SK-N-MC (cell line): ENCODE measurements around the genes SAR1B and CAMLG.

GRCh38 chr5:134053647-134054133 lies 48.9 kb upstream of the VDAC1 start:
- RRBS, result no CpG with 5 or more reads among the region's 4 CpGs

DNA sequence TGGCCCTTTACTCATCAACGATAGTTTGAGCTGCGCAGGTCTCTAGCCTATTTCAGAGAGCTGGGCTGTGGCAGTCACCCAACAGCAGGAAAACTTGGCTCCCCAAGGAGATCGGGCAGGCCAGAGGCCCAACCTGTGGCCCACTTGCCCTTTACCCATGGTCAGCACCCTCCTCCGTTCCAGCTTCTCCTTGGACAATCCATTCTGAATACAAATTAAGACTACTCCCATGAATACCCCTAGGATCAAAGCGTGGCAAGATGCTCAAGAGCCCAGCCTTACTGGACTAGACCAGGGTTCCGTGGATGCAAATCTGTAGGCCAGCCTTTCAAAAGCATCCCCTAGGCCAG lies 25.2 kb downstream of the TCF7 start:
- RRBS, result no CpG with 5 or more reads among the region's 6 CpGs

- RRBS, result no CpG with 5 or more reads among the region's 4 CpGs
Observed at GRCh38 chr5:134143696-134144550, 29.4 kb downstream of the TCF7 start.

GRCh38 chr5:134148454-134148928 lies 28.3 kb downstream of the SKP1 start:
- RRBS, result no CpG with 5 or more reads among the region's 7 CpGs

DNA sequence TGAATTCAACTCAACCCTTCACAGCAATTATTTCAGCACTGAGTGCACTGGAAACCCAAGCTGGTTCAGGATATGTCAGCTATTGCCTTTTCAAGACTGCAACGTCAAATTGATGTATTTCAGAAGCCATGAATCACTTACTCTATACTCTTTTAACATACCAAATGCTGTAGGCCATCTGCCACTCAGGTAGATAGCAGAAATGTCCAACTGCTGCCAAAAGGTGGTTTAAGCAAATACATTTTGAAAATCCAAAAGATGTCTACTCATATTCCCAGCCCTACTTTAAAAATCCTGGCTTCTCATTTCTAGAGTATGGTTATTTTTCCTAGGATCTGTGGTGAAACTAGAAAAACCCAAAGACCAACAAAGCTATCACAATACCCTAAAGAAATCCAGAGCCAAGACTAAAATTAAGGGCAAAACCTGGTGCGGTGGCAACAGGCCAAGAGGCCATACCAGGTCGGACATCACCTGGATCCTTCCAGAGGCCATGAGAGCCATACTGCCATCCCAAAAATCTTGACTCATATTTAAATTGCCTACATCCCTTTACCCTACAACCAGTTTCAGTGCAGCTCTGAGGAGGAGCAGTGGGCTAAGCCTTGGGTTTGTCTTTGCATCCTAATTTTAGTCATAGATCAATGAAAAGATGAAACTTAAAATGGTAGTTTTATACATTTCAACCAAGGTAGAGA lies 14.4 kb upstream of the SKP1 start:
- RRBS, result no CpG with 5 or more reads among the region's 3 CpGs

- RRBS, result no CpG with 5 or more reads among the region's 9 CpGs
Observed at GRCh38 chr5:134244952-134245641, 19.2 kb upstream of the PPP2CA start.

GRCh38 chr5:134415738-134416335 lies 4.2 kb upstream of the CDKN2AIPNL start:
- RRBS, result no CpG with 5 or more reads among the region's 9 CpGs

- RRBS, result no CpG with 5 or more reads among the region's 9 CpGs
Observed at GRCh38 chr5:134427544-134428141, 16.0 kb upstream of the CDKN2AIPNL start.

- RRBS, result no CpG with 5 or more reads among the region's 5 CpGs
Observed at GRCh38 chr5:134523904-134524109, 1.7 kb upstream of the JADE2 start.

- RRBS, result no CpG with 5 or more reads among the region's 10 CpGs
Observed at GRCh38 chr5:134569409-134569763, 43.9 kb downstream of the JADE2 start.

DNA sequence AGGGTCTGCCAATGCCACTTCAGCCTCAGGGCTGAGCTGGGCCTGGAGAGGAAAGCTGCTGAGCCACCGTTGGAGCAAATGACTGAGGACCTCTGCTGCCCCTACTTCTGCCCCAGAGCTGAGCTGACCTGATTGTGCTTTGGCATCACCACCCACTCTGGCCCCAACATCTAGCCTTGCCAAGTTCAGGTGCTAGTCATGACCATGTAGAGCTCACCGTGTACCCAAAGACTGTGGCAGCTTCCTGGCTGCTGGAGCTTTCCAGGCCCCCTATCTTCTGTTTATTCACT lies 49.0 kb downstream of the JADE2 start:
- RRBS, result no CpG with 5 or more reads among the region's 2 CpGs

GRCh38 chr5:134632308-134633189 lies at the start of gene SAR1B:
SAR1B (minus strand) TSS chr5:134632828.
- RRBS, result under 1% methylated on average over 5 of the region's 51 CpGs

- RRBS, result under 1% methylated on average over 26 of the region's 62 CpGs
Observed at GRCh38 chr5:134738152-134738927, at the start of gene CAMLG. CAMLG (plus strand) TSS chr5:134738548.

GRCh38 chr5:135029092-135030137 lies 4.6 kb downstream of the PITX1 start:
- RRBS, result 79% methylated on average over 5 of the region's 50 CpGs

DNA sequence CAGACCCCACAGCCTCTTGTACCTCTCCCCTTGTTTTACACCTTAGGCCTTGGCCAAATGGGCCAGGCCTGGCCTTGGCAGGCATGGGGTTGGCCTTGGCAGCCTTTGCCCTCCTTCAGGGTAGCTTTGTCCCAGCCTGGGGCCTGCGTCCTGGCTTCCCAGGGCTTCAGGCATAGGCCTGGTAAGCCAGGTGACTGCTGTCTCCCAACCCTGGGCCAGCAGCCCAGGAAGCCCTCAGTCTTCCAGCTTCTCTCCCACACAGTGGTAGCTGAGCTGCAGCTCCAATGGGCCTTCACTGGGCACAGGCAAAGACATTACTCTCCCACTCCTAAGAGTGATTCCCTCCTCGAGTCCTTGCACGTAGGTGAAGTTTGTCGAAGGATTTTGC lies 1.0 kb upstream of the PITX1 start:
- RRBS, result no CpG with 5 or more reads among the region's 4 CpGs

GRCh38 chr5:135127750-135128319 lies 93.8 kb upstream of the PITX1 start:
- RRBS, result no CpG with 5 or more reads among the region's 11 CpGs

GRCh38 chr5:135194727-135195705 lies 161.0 kb upstream of the PITX1 start:
- RRBS, result no CpG with 5 or more reads among the region's 7 CpGs

GRCh38 chr5:135331563-135332210 lies 67.3 kb downstream of the MACROH2A1 start:
- RRBS, result no CpG with 5 or more reads among the region's 7 CpGs

GRCh38 chr5:135336702-135337848 lies 62.0 kb downstream of the MACROH2A1 start:
- RRBS, result no CpG with 5 or more reads among the region's 11 CpGs

DNA sequence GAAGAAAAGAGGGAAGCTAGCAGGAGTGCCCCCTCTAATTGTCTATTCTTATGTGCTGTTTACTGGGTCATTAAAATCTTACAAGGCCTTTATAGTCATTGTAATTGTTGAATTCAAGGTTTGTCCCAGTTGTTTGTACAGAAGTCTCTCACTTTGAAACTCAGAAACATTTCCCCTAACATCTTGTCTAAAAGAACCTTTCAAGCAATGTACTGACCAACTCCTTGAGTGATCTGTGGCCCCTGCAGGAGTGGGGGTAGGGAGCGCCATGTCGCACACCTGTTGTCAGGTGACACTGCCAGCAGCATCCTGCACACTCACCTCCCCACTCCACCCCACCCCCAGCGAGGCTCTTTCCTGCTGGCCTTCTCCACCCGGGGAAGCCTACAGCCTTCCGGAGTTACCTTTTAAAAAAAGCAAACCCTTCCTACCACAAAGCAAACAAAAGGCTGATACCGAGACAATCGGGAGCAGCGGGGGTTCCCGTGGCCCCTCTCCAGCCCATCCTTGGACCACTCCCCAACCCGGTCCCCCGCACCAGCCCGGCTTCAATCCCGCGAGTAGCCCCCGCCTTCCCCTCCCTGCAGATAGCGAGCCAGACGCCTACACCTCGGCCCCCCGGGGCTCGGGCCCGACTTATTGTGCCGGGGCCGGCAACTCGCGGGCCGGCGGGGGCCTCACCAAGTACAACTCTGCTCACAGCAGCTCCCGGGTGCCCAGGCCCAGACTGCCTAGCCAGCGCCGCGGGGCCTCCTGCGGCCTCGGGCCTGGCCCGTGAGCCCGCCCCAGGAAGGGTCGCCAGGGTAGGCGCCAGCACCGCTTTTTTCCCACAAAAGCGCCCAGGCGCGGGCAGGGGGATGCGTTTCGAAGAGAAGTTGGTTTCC lies 838 bp downstream of the MACROH2A1 start:
- RRBS, result 1% methylated on average over 8 of the region's 43 CpGs